GM12891 (cell line): ENCODE measurements around the gene RGR.

DNA sequence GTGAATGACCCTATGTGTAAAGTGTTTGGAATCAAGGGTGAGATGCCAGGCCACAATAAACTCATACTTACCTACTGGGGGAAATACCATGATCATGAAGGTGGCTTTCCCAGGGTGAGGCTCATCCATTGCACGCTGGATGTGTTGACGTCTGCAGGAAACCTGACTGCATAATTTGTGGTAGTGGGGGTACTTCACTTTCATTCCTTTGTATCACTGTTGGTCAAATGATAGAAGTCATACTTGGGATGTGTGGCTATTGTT lies 136.1 kb upstream of the GHITM start:
- RRBS: no CpG with 5 or more reads among the region's 2 CpGs

GRCh38 chr10:84156311-84157603 lies 16.8 kb upstream of the GPR15LG start:
- RRBS: no CpG with 5 or more reads among the region's 16 CpGs

DNA sequence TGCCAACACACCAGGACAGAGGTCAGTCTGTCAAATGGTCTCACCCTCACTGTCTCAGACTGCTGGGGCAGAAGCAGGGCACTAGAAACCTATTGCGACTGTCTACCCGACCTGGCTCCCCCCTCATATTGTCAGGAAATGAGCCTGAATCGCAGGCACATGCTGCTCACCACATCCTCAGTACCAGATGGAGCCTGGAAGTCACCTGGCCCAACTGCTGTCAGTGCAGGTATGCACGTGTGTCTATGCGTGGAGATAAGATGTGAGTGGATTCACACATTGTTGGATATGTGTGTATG lies 3.3 kb upstream of the CDHR1 start:
- RRBS: no CpG with 5 or more reads among the region's 5 CpGs

DNA sequence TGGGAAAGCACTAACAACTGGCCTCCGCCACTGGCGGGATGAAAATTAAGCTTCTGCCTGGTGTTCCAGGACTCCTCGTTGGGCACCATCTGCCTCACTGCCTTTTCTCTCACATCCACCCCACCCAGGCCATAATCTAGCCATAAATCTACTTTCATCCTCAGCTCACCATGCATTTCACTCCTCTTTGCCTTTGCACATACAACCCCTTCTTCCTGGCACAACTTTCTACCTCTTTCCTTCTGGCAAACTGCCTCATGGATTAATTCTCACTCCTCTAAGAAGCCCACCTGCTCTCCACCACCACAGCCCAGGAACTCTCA lies 3.9 kb downstream of the CDHR1 start:
- RRBS: no CpG with 5 or more reads among the region's 3 CpGs

DNA sequence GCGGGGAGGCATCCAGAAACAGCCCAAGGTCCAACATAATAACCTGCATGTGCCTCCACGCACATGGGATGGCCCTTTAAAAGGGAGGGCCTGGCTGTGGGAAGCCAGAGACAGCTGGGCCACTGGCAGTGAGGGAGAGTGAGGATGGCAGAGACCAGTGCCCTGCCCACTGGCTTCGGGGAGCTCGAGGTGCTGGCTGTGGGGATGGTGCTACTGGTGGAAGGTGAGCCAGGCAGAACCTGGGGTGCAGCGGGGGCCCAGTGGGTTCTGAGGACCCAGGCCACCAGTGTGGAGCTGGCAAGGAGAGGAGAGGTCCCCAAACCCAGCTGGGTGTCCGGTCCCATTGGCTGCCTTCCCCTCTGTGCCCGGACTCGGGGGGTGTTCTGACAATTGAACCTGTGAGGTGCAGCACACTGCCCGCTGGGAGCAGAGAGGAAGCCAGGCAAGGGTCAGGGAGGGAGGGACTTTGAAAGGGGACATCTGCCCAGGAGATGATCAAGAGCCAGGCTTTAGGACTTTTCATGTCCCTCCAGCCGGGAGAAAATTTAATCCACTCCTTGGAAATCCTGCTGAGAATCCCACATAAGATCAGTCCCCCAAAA lies at the start of gene RGR:
Gene RGR, plus strand, starts transcription at position 107 of the 602 bp plus-strand sequence.
- RRBS: no CpG with 5 or more reads among the region's 10 CpGs

DNA sequence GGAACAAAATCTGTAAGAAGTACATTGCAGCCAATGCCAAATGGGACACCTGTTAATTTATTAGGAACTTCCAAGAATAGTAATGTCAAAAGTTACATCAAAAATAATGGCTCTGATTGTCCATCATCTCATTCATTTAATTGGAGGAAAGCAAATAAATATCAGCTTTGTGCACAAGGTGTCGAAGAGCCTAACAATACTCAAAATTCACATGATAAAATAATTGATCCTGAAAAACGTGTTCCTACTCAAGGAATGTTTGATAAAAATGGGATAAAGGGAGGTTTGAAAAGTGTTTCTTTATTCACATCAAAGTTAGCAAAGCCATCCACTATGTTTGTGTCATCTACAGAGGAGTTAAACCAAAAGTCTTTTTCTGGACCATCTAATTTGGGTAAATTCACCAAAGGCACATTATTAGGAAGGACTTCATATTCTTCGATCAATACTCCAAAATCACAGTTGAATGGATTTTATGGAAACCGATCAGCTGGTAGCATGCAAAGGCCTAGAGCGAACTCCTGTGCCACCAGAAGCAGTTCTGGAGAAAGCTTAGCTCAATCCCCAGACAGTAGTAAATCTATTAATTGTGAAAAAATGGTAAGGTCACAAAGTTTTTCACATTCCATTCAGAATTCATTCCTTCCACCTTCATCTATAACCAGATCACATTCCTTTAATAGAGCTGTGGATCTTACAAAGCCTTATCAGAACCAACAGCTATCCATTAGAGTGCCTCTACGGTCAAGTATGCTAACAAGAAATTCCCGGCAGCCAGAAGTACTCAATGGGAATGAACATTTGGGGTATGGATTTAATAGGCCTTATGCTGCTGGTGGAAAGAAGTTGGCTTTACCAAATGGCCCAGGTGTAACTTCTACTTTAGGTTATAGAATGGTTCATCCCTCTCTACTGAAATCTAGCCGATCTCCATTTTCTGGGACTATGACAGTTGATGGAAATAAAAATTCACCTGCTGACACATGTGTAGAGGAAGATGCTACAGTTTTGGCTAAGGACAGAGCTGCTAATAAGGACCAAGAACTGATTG lies 43.0 kb downstream of the CCSER2 start:
- RRBS: no CpG with 5 or more reads among the region's 8 CpGs

DNA sequence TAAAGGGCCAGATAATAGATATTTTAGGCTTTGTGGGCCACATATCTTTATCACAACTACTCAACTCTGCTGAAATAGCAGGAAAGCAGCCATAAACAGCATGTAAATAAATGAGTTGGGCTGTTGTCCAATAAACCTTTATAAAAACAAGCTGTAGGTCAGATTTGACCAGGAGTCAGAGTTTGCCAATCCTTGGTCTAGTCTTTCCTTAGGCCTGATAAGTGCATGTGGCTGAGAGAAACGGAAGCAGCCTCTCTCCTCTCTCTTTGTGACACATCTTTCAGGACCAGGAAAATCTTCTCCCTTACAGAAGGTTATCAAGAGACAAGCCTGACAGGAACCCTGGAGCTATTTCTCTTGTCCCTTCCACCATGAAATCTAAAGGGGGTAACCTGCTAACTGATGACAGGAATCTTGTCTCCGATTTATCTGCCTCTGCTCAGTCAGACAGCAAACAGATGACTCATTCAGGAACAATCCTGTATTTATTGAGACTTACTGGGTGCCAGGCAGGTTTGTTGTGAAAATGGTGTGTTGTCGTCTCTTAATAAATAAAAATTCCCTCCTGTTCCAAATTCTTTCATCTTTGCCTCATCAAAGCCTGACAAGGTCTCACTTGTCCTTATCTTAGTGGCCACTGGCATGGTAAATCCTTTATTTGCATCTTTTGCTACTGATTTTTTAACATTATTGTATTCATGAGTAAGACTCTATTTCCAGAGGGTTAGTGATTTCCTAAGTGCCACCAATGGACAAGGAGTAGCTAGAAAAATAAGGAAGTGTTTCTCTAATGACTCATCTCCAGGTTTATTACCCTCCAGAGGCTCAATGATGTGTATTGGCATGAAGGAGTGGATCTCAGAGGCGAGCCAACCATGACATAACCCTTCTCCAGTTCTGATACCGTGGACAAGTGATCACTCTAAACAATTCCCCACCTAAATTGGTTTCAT lies 724.2 kb downstream of the GRID1 start:
- RRBS: no CpG with 5 or more reads among the region's 5 CpGs

DNA sequence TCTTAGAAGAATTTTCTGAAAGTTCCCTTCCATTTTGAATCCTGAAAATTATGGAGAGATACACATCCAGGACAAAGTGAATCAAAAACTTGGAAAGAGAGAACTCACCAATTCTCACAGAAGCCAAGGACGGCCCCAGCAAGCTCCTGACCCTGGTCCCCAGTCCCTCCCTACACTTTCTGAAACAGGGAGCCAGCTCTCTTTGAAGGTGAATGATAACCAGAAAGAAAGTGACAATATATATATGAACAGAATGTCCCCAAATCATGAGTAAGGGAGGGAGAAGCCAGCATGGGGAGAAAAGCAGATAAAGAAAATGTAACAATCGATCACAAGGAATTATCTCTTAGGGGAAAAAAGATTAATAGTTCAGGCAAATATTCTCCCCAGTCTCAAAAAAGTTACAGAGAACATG lies 575.2 kb downstream of the GRID1 start:
- RRBS: no CpG with 5 or more reads among the region's 2 CpGs

DNA sequence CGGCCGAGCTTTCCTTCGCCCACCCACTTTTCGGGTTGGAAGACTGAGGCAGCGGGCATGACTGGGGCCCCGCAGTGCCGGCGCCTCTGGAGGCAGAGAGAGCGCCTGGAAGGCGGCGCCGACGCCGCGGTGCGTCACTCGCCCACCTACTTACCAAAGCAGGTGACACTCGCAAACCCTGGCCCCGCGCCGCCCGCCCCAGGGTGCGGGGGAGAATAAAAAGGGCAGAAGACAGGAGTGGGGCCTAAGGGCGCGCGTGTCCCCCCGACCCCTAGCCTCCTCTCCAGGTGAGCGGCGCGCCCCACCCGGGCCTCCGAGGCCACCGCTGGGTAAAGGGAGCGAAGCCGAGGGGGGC lies 34.2 kb upstream of the GRID1 start:
- RRBS: 3% methylated on average over 4 of the region's 35 CpGs

GRCh38 chr10:86521866-86522801 lies 542 bp upstream of the WAPL start:
- RRBS: 2% methylated on average over 24 of the region's 75 CpGs

DNA sequence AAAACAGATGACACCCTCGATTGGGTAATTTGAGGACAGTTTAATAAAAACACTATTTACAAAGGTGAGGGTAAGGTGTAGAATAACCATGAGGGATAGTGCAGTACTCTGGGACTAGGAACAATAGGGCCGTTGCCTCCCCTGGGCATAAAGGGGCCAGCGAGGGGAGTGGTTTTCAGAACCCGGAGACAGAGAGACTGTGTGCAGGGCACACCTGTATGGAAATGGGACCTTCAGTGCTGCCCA lies 35.2 kb upstream of the WAPL start:
- RRBS: no CpG with 5 or more reads among the region's 4 CpGs

DNA sequence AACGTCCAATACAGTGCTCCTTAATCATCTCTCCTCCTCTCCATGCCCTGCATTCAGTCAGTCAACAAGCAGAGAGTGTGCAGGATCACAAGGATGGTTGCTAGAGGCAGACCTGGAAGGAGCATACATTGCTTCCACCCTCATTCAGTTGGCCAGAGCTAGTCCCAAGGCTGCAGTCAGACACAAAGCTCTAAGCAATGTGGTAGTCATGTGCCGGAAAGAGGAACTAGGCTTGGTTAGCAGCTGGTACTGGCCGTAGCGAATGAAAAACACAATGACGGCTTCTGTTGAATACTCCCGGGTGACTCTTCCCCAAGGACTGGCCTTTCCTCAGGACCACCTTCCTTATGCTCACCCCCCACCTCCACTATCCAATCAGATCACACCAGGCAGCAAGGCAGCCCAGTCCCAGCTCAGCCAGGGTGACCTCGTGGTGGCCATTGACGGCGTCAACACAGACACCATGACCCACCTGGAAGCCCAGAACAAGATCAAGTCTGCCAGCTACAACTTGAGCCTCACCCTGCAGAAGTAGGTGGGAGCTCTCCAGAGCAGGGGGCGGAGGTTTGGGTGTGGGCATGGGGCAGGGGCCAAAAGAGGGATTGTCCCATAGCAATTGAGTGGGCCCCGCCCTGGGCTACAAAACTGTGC lies 10.8 kb downstream of the LDB3 start:
- RRBS: 19% methylated on average over 3 of the region's 11 CpGs

DNA sequence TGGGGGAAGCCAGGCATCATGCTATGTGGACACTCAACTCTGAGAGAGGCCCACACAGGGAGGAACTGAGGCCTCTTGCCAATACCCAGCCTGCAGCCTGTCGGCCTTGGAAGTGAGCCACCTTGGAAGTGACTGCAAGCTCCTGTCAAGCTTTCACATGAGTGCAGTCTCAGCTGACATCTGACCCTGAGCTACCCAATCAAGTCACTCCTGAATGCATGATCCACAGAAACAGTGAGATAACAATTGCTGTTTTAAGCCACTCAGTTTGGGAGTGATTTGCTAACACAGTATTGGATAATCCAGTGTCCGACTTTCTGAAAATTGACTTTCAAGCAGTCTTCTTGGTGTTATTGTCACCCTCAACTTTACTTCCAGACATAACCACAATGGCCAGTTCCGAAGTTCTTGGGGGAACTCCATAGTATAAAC lies 56.3 kb downstream of the MMRN2 start:
- RRBS: no CpG with 5 or more reads among the region's 3 CpGs

- RRBS: no CpG with 5 or more reads among the region's 5 CpGs
These were observed 3.7 kb downstream of the MMRN2 start for GRCh38 chr10:86953758-86954121.

- RRBS: no CpG with 5 or more reads among the region's 16 CpGs
These were observed 3.0 kb downstream of the MMRN2 start for GRCh38 chr10:86954122-86955097.

GRCh38 chr10:86965872-86967076 lies 2.0 kb upstream of the ADIRF start:
- RRBS: no CpG with 5 or more reads among the region's 20 CpGs

GRCh38 chr10:86979949-86980592 lies 11.8 kb downstream of the ADIRF start:
- RRBS: no CpG with 5 or more reads among the region's 3 CpGs

GRCh38 chr10:87065939-87066667 lies 28.5 kb downstream of the GLUD1 start:
- RRBS: 100% methylated on average over 1 of the region's 4 CpGs

DNA sequence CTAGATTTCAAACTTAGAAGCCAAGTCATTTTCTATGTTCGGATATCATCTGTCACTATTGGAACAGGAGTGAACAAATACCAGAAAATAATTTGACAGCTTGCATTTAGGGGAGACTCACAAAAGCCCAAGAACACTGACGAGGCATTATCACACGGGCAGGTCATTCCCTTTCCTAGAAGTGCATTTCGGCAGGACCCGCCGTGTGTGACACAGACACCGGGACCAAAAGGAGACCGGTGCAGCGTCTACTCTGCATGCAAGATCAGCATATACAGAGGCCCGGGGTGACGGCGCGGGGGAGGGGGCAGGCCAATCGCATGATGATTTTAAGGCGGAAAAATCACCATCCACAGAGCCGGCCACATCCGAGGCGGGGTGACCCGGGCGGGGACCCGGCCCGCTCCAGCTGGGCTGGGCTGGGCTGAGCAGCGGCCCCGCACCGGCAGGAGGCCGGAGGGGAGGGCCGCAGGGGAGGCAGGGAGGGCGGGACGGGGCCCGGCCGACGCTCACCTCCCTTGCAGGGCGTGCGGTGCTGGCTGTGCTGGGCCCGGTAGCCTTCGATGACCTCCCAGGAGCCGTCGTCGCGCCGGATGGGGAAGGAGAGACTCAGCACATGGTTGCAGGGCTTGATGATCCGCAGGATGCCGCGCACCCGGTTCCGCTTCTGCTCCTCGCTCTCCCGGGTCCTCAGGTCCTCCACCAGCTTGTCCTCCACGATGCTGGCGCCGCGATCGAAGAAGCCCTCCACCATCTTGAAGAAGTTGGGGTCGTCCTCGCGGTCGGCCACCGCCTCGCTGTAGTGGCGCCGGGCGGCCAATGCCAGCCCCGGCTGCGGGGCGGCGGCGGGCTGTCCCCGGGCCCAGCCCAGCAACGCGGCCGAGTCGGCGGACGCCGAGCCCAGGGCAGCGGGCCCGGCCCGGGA lies 569 bp downstream of the GLUD1 start:
- RRBS: 1% methylated on average over 32 of the region's 78 CpGs

DNA sequence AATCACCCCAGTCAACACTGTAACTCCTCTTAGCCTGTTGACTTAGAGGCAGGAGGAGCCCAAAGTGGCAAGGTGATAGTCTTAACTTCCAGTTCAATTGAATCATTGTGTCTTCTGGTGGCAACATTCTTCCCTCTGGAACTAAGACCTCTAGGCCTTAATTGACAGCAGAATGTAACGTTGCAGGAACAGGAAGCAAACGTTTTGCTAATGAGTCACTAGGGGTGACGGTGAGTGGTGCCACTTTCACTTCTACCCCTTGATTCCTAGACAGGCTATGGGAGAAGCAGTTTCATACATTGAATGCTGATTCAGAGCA lies 24.0 kb upstream of the PAPSS2 start:
- RRBS: no CpG with 5 or more reads among the region's 3 CpGs